ENCODE results near the gene TPTE.

- PRO-cap, 5 experiments = no peak in any of the 5 experiments
- RAMPAGE, long total RNA, 2 experiments = no peak in any of the 2 experiments
- RRBS = no CpG with 5 or more reads among the region's 20 CpGs
These were observed 5456.1 kb upstream of the TPTE start for GRCh38 chr21:5065171-5065866.

- PRO-cap, 5 experiments = no peak in any of the 5 experiments
- RAMPAGE, long total RNA, 2 experiments = no peak in any of the 2 experiments
- RRBS = no CpG with 5 or more reads among the region's 4 CpGs
These were observed 1520.8 kb upstream of the TPTE start for GRCh38 chr21:9000278-9001304.

DNA sequence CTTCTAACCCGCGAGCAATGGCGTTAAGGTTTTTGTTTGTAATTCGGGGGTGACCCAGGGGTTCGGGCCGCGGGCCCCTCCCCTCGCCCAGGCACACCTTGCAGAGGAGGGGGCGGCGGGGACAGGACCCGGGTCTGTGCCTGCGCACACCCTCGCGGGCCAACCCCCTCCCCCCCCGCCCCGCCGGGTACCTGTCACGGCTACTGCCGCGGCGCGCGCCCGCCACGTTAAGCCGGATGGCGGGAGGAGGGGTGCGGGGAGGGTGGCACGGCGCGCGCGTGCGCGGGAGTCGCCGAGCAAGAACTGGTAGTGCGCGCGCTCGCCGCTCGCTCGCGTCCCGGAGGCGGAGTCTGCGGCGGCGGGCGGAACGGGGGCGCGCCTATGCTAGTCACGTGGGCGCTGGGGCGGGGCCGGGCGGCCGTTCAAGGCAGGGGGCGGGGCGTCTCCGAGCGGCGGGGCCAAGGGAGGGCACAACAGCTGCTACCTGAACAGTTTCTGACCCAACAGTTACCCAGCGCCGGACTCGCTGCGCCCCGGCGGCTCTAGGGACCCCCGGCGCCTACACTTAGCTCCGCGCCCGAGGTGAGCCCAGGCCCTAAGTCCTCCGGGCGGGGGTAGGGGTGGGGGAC is at the start of gene TPTE:
Gene TPTE (plus strand): TSS at position 471 of the 629 bp plus-strand sequence.
- PRO-cap, 5 experiments = no peak in any of the 5 experiments
- RAMPAGE, long total RNA, 2 experiments = no peak in any of the 2 experiments
- RRBS = 60% methylated on average over 15 of the region's 78 CpGs

GRCh38 chr21:14548626-14549286 is 2.6 kb upstream of the SAMSN1 start:
- PRO-cap, 5 experiments = peak in 2 of 5 experiments; most common minus-strand start chr21:14548901 (in 2)
- RAMPAGE, long total RNA, 2 experiments = no peak in any of the 2 experiments
- RRBS = no CpG with 5 or more reads among the region's 3 CpGs

- PRO-cap, 5 experiments = no peak in any of the 5 experiments
- RAMPAGE, long total RNA, 2 experiments = no peak in any of the 2 experiments
- RRBS = no CpG with 5 or more reads among the region's 3 CpGs
These were observed 198.4 kb upstream of the SAMSN1 start for GRCh38 chr21:14744424-14744984.

DNA sequence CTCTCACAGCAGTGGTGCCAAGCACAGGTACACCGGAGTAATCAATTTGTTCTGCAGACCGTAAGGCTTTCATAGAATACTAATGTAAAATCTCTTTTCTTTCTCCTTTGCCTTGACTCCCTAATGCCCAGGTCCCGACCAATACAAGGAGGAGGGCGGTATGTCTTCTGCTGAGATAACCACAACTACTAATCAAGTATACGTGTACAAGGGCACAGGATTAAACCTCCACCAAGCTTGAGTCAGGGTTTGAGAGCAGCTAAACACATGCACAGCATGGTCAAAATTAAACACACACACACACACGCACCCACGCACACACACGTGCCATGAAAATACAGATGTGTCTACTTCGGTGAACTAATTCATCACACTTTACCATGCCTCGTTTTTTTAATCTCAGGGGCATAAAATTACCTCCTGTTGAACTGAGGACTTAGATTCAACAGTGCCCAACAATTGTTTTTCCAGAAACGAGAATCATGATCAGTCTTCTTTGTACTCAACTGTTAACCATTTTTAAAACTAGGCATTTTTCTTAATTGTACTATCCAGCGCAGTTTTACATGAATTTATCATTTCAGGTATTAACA is 62.5 kb downstream of the NRIP1 start:
- PRO-cap, 5 experiments = no peak in any of the 5 experiments
- RAMPAGE, long total RNA, 2 experiments = no peak in any of the 2 experiments
- RRBS = no CpG with 5 or more reads among the region's 12 CpGs

DNA sequence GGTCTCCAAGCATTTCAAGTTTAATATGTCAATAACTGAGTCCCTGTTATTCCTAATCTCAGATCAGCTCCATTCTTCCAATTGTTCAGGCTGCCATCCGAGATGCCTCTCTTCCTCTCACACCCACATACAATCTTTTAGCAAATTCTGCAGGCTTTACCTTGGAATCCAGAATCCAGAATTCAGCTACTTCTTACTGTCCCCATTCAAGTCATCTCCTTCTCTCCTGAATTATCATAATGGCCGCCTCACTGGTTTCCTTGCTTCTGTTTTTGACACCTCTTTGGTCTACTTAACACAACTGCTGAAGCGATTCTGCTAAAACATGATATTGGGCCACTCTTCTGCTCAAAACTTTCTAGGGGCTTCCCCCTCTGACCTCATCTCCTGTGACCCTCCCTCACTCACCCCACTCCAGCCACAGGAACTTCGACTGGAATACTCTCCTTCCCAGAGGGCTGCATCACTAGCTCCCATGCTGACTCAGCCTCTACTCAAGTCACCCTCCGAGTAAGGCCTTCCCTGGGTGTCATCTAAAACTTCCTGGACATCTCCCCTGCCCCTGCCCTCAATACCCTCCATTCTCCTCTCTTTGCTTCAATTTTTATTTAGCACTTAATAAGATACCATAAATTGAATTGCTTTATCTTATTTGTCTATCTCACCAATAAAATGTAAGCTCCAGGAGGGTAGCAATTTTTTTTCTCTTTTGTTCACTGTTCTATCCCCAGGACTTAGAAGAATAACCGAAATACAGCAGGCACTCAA is 35.7 kb downstream of the NRIP1 start:
- PRO-cap, 5 experiments = no peak in any of the 5 experiments
- RAMPAGE, long total RNA, 2 experiments = no peak in any of the 2 experiments
- RRBS = no CpG with 5 or more reads among the region's 6 CpGs

DNA sequence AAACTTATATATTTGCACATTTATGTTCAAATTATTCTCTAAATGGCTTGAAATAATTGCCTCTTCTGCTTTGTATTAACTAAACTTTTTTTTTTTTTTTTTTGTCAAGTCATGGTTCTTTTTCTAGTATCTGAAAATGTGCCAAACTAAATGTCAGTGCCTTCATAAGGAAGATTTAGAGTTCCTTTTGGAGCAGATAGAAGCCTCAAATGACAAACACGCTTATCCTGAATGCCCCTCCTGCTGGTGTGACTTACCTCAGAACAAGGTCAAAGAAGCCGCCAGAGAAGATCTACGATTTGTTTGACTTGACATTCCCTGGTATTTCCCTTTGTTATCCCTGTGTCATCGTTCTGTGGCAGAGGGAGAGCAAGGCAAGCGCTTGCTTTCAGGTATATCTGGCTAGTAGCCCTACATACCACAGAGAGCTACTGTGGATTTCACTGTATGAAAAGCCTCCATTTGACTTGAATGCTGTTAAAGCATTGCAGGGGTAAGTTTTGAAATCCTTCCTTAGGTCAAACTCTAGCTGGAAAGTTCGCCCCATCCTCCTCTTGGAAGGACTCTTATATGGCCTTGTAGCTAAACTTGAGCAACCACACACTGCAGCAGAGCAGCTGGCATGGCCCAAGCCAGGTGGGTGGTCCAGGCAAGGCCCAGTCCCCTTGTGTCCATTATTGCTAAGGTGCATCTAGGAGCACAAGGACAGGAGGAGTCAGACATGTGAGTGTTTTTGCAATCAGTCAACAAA is 285.5 kb upstream of the USP25 start:
- PRO-cap, 5 experiments = no peak in any of the 5 experiments
- RAMPAGE, long total RNA, 2 experiments = start-site peak on the minus strand in 1 of 2 experiments, centred at position 420 of the sequence, 15 reads per replicate
- RRBS = no CpG with 5 or more reads among the region's 6 CpGs

DNA sequence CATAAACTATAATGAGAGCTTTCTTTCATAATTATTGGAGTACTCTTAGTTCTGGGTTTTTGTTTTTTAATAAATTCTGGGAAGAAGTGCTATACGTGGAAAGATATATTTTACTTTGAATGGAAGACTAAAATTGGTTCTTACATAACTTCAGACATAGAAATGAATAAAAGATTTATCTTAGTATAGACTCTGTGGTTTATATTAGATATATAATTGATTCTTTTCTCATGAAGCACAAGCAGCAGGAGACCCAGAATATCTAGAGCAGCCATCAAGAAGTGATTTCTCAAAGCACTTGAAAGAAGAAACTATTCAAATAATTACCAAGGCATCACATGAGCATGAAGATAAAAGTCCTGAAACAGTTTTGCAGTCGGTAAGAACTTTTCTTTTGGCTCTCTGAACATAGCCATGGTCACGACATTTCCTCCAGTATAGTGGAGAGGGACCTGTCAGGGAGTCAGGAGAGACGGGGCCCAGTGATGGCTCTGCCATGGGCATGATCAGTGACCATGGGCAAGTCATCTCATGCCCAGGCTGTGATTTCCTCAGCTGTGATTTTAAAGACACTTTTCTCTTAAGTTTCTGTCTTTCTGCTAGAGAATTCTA is 112.5 kb downstream of the USP25 start:
- PRO-cap, 5 experiments = no peak in any of the 5 experiments
- RAMPAGE, long total RNA, 2 experiments = no peak in any of the 2 experiments
- RRBS = no CpG with 5 or more reads among the region's 4 CpGs

DNA sequence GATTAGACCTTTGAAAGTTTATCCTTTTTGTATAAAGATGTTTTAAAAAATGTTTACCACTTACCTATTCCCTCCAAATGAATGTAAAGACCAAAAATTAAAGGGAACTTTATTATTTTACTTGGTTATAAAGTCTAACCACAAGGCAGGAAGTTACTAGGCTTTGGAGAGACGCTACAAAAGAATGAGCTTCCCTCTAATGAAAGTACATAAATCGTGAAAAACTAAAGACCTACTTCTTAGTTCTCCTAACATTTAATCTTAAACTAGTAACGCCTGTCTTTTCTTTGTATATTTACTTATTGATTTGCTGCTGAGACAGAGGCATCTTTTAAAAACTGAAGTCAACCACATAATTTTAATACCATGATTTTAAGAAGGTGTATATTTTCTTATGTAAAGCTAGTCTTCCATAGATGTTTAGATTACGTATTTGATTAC is 466.7 kb downstream of the USP25 start:
- PRO-cap, 5 experiments = no peak in any of the 5 experiments
- RAMPAGE, long total RNA, 2 experiments = no peak in any of the 2 experiments
- RRBS = no CpG with 5 or more reads among the region's 4 CpGs

GRCh38 chr21:16241047-16241568 is 511.3 kb downstream of the USP25 start:
- PRO-cap, 5 experiments = no peak in any of the 5 experiments
- RAMPAGE, long total RNA, 2 experiments = no peak in any of the 2 experiments
- RRBS = no CpG with 5 or more reads among the region's 3 CpGs

- PRO-cap, 5 experiments = no peak in any of the 5 experiments
- RAMPAGE, long total RNA, 2 experiments = no peak in any of the 2 experiments
- RRBS = no CpG with 5 or more reads among the region's 5 CpGs
These were observed 534.5 kb downstream of the USP25 start for GRCh38 chr21:16264131-16264910.

DNA sequence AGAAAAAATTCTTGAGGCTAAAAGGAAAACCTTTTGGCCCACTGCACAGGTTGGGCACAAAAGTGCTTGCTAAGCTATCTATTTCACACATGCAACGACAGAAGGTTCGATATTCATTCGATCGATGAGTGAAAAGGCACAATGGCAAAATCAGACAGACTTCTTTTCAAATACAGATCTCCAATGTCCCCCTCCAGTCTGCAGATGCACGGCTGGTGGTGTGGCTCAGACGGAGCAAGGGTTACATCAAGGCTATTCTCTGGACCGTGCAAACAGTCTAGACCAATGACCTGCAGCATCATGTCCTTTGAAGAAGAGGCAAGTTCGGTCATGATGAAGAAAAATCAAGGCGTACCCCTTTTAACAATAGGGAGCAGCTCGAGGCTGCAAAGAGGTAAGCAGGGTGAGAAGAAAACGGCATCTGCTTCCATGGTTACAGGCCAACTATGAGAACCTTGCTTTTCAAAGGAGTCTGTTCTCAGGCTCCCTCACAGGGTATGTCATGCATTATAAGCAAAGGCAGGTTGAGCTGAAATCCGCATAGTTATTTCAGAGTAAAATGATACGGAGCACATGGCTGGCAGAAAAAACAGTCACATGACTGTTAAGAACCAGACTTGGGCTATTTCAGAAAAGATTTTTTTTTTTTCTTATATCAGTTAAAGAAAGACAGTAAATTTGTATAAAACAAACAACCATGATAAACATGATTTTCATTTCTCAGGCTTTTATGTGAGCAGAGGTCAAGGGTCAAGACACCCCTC is 579.8 kb downstream of the USP25 start:
- PRO-cap, 5 experiments = peak in 1 of 5 experiments; most common minus-strand start position 220 of the sequence (in 1)
- RAMPAGE, long total RNA, 2 experiments = no peak in any of the 2 experiments
- RRBS = no CpG with 5 or more reads among the region's 13 CpGs

DNA sequence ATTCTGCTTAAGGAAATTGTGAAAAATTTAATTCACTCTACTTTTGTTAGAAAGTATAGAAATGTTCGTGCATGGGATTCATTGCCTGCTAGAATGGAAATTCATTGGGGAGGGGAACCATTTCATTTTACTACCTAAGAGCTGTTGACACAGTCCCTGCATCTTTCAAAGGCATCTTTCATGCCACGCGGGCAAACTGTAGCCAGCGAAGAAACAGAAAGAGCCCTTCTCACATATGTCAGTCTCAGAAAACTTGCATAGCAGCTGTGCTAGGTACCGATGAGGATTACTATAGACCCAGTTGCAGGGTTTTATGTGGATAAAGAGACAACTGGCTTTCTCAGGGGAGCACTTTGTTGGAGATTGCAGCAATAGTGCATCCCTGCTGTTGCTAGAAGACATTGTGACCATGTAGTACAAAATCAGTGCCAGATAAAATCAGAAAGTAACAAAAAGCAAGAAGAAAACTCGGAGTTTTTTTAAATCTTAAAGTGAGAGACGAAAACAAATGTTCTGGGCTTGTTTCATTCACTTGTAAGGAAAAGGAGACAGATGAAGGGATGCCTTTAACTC is 803.9 kb downstream of the USP25 start:
- PRO-cap, 5 experiments = no peak in any of the 5 experiments
- RAMPAGE, long total RNA, 2 experiments = no peak in any of the 2 experiments
- RRBS = no CpG with 5 or more reads among the region's 7 CpGs

DNA sequence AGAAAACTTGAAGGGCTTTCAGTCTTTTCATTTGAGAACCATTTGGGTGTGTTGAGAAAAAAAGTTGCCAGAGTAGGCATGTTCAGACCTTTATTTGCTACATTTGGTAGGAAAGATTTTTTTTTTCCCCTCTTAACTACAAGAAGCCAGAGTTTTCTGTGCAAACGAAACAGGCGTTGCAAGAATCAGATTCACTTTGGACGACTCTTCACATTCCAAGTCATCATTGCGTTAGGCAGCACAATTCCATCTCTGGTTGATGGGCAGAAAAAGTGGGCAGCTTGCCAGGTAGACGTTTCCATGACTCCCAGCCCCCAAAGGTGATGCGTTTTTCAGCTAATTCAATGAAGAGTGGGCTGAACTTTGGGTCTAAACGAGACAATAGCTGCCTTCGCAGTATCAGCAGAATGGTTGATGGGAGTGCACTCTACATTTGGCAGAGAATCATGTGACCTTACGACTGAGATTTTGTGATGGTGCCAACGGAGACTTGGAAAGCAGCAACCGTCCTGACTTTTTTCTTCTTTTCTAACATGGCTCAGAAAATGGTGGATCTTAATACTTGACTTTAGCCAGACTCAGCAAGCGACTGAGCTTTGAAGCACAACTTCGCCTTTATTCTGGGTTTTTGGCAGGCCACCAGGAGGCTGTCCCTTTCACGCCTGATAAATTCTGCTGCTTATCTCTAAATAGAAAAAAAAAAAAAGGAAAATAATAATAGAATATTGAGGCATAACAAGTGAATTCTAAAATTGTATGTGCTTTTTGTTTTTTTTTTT is 804.6 kb downstream of the USP25 start:
- PRO-cap, 5 experiments = peak in 1 of 5 experiments; most common minus-strand start position 591 of the sequence (in 1)
- RAMPAGE, long total RNA, 2 experiments = no peak in any of the 2 experiments
- RRBS = no CpG with 5 or more reads among the region's 14 CpGs

- PRO-cap, 5 experiments = no peak in any of the 5 experiments
- RAMPAGE, long total RNA, 2 experiments = no peak in any of the 2 experiments
- RRBS = no CpG with 5 or more reads among the region's 5 CpGs
These were observed 809.1 kb downstream of the USP25 start for GRCh38 chr21:16538956-16539203.

GRCh38 chr21:16835819-16836099 is 677.1 kb upstream of the CXADR start:
- PRO-cap, 5 experiments = no peak in any of the 5 experiments
- RAMPAGE, long total RNA, 2 experiments = no peak in any of the 2 experiments
- RRBS = no CpG with 5 or more reads among the region's 1 CpG

GRCh38 chr21:17429048-17429379 is 83.8 kb upstream of the CXADR start:
- PRO-cap, 5 experiments = no peak in any of the 5 experiments
- RAMPAGE, long total RNA, 2 experiments = no peak in any of the 2 experiments
- RRBS = no CpG with 5 or more reads among the region's 5 CpGs

- PRO-cap, 5 experiments = no peak in any of the 5 experiments
- RAMPAGE, long total RNA, 2 experiments = no peak in any of the 2 experiments
- RRBS = no CpG with 5 or more reads among the region's 1 CpG
These were observed 46.6 kb upstream of the CXADR start for GRCh38 chr21:17466263-17466570.

DNA sequence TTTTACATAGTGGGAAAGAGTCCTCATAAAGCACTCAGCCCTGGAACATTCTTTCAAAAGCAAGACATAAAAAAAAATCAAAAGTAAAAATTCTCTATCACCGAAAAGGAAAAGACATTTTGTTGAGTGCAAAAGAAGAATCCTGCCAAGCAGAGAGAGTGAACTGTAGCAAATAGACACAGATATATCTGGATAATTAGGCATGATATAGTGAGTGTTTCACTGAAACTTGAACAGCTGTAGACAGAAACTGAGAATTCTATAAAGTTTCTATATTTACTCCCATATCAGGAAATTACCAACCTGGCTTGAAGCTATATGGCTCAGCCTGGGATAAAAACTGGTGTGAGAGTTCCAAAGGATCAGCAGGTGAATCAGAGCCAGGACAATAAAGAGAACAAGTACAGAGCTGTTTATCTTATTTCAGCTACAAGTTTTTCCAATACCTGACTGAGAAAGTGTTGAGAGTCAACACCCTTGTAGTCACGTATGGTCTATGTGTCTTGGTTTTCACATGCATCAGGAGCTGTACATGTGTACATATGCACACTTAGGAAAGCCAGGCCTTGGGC is 40.8 kb upstream of the CXADR start:
- PRO-cap, 5 experiments = peak in 1 of 5 experiments; most common plus-strand start position 346 of the sequence (in 1); most common minus-strand start position 376 of the sequence (in 1)
- RAMPAGE, long total RNA, 2 experiments = no peak in any of the 2 experiments
- RRBS = no CpG with 5 or more reads among the region's 2 CpGs

Measured in liver (tissue), 9 donors.